Hair follicular keratinocyte (primary cell): Measurements from ENCODE around the gene CEP44.

GRCh38 chr4:169508004-169508438 lies 104.4 kb downstream of the NEK1 start:
- RAMPAGE, long total RNA: no peak

DNA sequence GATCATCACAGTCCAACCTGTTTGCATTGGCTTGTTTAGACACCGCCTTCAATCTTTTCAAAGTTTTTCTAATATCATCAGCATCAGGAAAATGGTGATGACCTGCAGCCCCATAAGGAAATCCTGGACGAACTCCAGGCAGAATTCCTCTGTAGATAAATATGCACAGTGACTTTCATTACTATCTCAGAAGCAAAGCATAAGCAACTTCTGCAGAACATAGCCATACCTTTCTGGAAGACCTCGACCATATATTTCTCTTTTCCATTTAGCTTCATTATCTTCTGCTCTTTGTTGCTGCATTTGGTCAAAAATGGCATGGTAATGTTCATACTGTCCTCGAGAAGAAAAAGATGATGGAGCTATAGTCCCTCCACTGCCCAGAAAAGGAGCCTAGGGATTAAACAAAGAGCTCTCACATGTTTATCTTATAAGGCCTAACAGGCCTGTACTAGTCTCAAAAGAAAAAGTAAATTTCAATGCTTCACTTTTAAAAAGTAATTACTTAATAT lies 56.6 kb downstream of the NEK1 start:
- RAMPAGE, long total RNA: no peak

DNA sequence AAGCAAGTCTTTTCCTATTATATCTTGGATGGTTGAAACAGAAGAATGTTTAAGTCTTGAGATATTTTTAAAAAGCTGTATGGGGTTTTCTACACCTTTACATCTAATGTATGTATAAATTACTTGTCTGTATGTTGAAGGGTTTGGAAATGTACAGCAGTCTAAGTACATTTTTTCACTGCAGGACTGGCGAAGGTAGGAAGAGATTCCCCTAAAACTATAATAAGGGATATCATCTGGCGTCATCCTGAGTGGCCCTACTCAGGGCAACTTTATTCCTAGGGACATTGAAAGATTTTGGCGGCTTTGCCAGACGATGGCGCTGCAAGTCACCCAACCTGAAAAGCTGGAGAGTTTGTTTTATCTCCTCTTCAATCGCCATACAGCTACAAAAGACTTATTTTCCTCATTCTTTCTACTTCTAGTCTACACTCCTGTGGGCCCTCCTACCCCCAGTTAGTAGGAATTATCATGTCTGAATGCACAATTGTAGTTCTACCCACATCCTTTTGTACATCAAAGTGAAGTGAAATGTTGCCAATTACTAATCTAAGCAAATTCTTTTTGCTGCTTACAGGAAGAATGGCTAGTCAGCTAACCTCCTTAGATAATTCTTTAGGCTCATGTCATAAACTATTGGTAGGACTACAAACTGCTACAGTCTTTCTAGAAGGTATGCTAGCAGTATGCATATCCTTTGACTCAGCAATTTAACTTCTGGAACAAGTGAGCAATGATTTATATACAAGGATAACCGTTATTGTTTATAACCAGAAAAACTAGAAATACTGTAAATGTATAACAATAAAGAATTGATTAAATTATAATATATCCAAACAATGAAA lies 842 bp upstream of the NEK1 start:
- RAMPAGE, long total RNA: no peak

GRCh38 chr4:169618408-169618709 lies 2.0 kb upstream of the CLCN3 start:
- RAMPAGE, long total RNA: no peak

GRCh38 chr4:170026747-170027740 lies 849 bp upstream of the MFAP3L start:
- RAMPAGE, long total RNA: no peak

GRCh38 chr4:170039864-170040186 lies 13.6 kb upstream of the MFAP3L start:
- RAMPAGE, long total RNA: no peak

GRCh38 chr4:172599859-172600356 lies 568.7 kb upstream of the GALNT7 start:
- RAMPAGE, long total RNA: no peak

DNA sequence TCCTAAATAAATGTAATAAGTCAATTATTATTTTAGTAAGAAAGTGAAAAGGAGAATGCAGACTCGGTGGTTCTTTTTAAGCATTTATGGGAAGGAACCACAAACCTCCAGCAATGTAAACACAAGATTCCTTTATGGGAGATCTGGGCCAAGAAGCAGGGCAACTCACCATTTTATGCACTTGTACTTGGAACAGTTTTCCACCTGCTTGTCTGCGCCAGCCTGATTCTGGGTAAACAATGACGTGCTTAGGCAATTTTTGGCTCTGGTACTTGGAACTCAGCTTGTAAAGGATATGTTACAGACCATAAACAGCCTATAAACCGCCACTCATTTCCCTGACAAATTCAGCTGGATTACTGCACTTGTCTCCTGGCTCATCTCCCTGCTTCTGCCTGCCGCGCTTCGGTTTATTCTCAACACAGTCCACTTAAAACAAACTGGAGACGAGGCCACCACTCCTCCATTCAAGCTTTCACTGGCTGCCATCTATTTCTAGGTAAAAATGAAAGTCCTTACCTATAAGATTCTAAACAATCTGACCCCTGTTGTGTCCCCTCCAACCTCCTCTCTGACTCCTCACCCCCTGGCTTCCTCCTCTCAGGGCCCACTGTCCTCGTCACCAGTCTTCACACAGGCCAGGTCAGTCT lies 206.0 kb upstream of the GALNT7 start:
- RAMPAGE, long total RNA: no peak

DNA sequence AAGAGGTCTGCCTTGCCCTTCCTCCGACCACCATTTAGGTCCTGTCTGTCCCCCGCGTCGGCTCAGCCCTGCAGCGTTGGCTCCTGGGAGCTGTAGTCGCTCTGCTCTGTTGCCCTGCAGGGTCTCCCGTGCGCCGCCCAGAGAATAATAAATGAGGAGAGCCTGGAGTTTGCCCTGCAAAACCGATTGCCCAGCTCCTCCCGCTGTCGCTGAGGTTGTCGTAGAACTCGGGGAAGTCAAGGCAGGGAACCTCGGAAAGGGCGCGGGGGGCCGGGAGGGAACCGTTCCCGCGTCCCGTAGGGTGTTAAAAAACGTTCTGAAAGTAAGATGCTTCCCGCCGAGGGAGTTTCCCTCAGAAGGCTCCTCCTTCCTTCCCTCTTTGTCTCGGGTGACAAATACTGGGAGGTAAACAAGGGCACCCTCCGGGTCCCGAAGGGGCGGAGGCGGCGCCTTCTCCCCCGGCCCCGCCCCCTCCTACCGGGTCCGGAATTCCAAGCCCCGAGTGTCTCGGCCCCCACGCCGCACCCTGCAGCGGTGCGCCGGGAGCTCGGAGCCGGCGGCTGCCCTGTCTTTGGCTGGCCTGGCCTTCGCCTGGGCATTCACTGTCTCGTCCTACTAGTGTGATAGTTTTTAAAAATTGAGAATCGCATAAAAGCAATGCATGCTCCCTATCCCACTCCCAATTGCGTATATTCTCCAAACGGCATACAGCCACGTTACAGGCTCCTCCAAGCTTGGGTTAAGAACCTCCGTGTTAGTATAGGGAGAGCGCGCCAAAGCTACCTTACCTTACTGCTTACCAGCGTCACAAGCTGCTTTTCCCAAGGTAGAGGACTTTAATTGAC lies 893 bp upstream of the HMGB2 start:
- RAMPAGE, long total RNA: no peak

DNA sequence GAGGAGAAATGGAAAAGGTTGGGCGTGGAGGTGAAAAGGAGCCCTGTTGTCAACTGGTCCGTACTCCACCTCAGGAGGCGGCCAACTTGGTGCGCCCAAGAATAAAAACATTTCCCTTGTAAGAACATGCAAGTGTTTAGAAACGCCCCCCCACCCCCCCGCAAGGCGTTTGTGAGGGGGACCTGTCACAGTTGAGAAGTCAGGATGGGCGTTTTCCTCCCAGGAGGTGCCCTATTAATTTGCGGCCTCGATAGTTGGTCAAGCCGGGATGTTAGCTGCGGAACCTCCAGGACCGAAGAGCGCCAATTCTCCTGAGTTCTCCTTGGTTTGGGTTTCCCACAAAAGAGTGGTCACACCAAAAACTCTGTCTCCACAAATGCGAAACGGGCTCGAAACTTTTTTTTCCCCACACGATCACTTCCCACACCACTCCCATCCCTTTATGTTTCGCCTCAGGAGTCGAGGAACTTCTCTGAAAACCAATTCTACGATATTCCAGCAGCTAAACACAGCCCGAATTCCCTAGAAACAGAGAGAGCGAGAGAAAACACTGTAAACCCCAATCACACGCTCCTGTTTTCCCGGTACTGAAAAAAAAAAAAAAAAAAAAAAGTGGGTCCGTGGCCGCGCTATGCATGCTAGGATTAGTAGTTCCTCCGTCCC lies 513 bp upstream of the SAP30 start:
- RAMPAGE, long total RNA: no peak

GRCh38 chr4:173746413-173746812 lies 216.4 kb upstream of the HAND2 start:
- RAMPAGE, long total RNA: no peak

DNA sequence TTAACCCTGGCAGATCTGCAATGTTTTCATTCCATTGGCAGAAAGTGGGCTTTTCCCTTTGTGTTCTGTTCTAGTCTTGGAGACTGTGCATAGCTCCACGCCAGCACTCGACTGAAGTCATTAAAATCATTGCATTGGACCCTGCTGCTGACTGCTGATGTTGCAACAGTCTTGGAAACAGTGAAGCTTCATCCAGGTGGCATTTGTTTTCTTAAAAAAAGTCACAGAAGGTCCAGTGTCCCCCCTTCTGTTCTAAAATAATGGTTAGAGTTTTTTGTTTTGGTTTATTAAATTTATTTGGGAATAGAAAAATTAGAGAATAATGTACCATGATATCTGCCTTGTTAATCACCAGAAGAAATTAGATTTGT lies 277.5 kb upstream of the HAND2 start:
- RAMPAGE, long total RNA: no peak

DNA sequence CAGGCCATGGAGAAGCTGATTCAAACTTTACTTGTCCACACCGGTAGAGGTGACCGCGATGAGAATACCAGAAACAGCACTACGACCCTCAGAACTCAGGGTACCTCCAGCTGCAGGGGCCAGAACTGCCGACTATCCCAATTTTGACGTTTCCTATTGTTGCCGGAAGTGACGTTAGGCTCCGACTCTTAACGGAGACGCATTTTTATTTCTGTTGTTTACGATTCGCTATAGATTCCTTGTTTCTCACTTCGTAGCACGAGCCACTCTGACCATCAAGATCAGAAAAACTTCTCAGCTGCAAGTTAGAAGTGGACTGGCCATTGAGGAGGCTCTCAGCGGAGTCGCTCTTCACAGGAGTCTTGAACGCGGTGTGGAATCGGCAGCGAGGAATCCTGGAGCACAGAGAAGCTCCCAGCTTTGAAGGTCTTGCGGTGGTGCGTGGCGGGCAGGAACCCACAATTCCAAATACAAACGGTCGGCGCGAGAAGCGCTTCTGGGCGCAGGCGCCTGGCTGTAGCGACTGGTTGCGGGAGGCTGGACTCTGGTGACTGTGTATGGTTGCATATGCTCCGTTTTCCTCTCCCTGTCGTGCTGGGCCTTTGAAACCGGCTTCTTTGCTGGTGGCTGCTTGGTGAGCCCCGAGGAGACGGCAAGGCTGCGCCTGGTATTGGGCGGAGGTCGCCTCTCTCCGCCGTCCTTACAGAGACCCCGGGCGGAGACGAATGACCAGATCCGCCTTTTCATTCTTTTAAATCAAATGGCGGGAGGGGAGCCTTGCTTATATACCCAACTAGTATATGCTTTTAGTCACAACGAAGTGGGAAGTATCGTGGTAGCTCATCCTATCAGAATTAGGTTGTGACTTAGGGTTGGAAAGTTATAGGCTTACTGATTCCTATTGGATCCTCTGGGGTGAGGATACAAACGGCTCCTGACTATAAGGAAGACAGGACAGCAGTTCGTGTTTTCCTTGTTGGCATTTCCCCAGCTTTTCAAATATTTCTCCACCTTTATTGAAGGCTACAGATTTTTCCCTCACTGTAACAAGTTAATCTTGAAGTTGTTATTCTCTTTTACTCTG lies at the start of gene CEP44:
CEP44 (plus strand) TSS at position 405 of the 1,084 bp plus-strand sequence.
- RAMPAGE, long total RNA: start-site peak on the minus strand centred at position 149 of the sequence, 38 bp wide, 28 and 11 reads in 2 replicates

DNA sequence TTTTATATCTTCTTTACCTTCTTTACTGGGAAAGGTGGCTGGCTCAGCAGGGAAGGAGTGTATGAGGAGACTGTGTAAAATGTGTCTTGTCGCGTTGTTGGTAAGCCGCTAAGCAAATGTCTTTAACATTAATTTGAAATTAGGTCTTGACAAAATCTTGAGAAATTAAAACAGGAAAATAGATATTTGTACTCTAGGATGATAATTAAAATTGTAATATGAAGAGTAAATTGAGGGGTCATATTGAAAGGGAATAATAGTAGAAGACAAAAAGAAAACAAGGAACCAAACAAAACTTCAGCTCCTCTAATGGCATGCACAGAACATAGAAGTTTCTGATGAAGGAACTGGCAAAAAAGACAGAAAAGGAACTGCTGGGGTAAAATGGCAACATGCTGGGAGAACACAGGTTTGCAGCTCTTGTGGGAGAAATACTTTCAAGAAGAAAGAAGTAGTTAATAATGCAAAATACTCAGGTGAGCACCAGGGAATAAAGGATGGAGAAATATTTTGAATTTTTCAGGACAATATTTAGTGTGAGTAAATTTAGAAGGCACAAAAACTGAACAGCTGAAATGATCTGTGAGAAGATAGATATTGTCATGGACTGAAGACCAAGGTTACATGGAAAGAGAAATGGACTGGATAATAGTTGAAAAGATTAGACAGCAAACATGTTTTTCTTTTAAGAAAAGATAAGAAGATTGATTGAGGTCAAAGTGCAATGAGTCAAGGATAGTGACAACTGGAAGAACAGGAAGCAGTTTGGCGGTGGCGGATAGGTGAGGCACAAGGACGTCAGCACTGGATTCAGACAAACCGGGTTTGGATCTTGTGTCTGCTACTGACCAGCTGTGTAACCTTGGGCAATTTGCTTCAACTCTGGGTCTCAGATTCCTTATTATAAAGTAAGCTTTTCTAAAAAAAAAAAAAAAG lies 1.7 kb upstream of the HPGD start:
- RAMPAGE, long total RNA: no peak

- RAMPAGE, long total RNA: no peak
Measured at GRCh38 chr4:174545220-174545855, 23.1 kb upstream of the HPGD start.

DNA sequence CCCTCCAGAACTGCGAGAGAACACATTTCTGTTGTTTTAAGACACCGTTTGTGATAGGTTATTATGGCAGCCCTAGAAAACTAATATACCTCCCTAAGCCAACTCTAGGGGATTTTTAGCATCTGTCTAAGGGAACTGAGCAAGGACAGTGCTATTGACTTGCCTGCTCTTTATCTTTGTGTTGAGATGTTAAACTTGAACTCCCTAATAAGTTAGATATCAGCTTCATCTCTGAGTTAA lies 147.5 kb downstream of the GLRA3 start:
- RAMPAGE, long total RNA: no peak

DNA sequence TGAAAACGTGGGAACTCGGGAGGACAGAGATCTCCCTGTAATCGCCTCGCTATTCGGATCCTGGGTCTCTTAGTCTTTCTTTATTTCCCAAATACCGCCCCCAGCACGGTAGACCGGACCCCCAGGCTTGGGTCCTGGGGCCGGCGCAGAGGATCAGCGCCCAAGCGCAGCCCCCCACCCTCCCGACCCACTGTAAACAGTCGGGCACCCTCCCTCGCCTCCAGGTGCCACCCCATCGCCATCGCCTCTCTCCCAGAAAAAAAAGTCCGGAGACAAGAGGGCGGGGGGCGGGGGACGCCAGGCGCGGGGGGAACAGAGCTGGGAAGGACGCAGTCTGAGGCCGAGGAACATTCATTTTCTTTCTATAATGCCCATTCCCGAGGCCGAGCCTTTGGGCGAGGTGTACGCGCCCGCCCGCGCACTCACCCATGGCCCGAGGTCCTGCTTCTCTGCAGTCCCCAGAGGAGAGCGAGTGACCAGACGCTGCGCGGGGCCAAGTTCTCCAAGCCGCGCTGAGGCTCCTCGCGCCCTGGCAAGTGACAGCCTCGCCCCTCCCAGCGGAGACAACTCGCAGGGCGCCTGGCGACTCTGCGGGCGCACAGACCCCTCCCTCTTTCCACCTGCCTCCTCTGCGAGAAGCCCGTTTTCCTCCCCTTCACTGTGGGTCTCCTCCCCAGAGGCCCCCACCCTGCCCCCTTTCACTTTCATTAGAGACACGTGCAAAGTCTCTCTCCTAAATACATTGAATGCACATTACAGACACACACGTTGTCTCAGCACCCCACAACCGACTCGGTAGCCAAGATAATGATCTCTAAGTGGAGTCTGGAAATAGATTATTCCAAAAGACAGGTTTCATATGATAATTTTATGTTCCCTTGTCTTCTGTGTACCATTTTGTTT lies 63.5 kb upstream of the WDR17 start:
- RAMPAGE, long total RNA: no peak

DNA sequence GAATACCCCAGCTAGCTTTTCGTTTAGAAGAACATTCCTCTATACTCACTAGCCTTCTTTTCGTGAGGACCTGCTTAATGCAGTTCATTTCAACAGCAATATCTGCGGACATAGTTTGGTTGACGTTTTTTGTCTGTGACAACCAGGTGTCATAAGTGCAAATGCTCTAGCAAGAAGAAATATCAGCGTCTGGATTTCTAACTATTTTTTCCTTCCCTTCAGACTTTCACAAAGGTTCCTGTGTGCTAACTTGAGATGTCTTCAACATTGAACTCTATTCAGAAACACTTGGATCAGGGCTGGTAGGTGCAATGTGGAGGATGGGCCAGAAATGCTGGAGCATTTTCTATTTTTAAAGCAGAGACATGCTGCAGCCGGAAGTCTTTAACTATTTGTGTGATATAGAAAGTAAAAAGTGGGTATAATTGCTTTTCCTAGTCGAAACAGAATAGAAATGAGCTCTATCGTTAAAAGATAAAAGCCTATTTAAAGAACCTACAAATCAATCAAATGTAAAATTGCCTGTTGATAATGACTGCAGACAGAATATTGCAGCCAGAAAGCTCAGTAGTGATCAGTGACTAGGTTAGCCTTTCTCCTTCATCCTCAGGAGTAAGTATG lies 31.6 kb downstream of the ASB5 start:
- RAMPAGE, long total RNA: no peak

- RAMPAGE, long total RNA: no peak
Measured at GRCh38 chr4:176380582-176381295, 61.0 kb downstream of the SPCS3 start.

- RAMPAGE, long total RNA: no peak
Measured at GRCh38 chr4:176538084-176538645, 218.4 kb downstream of the SPCS3 start.